Left lobe of liver (tissue), 1 donor: Measurements from ENCODE around the genes KCNE5, TMEM164, SERTM2 and IL13RA1.

GRCh38 chrX:107324812-107325193 lies 118.4 kb downstream of the DNAAF6 start:
- PRO-cap = no peak

GRCh38 chrX:107451123-107451510 lies 1.7 kb downstream of the FRMPD3 start:
- PRO-cap = no peak

GRCh38 chrX:107629563-107629919 lies 1.2 kb downstream of the PRPS1 start:
- PRO-cap = no peak

DNA sequence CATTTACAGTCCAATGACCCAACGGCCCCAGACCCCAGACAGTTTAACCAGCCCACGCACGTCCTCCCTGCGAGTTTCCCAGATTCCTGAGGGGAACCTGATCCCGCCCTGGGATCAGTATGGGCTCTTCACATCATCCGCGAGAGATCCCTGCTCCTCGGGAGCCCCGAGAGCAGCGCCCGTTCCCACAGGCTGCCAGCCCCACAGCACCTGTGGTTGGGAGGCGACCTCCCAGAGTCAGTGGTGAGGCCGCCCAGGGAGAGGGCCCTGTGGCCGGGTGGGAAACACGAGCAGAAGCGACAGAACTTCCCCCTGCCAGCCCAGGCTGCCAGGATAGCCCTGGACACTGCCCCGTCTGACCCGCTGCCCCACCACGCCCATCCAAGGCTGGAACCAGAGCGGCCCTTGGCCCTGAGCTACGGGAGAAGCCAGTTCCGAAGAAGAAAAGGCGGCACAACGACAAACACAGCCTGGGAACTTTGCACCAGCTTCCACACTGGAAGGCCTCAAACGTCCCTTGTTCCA lies 32.8 kb downstream of the TSC22D3 start:
- PRO-cap = bidirectional peak, plus-strand start at position 431 of the sequence, minus-strand start at position 330 of the sequence

DNA sequence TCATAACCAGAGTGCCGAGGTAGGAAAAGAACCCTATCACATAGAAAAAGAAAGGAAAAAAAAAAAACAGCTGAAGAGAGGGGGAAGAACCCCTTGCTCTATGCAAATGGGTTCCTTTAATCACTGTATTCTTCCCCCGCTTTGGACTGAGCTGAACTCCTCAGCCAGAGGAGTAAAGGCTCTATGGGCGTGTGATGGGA lies 52.2 kb downstream of the MID2 start:
- PRO-cap = no peak

DNA sequence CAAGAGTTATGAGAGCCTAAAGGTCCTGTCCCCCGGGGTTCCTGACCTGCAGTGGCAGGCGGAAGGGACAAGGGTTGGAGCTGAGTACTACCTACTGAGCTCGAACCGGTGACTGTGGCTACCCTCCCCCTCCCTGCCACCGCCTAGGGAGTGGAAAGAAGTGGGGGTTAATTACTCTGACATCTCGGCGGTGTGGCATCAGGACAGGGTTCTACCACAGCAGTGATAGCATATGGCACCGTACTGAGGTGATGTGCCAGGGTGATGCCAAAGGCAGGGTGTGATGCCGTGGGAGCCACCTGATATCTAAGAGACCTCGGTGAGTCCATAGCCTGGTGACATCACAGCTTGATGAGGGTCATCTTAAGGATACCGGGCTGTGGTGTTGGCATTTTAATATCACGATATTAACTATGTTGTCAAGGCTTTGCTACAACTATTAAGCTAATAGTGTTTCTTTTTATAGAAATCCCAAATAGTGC lies 401 bp downstream of the ATG4A start:
- PRO-cap = no peak

GRCh38 chrX:109624651-109625329 lies at the start of gene KCNE5:
Gene KCNE5 (minus strand): TSS chrX:109625172.
- PRO-cap = no peak

GRCh38 chrX:109739794-109740455 lies 6.9 kb upstream of the ACSL4 start:
- PRO-cap = no peak

GRCh38 chrX:110003021-110003443 lies at the start of gene TMEM164:
Gene TMEM164 (plus strand): TSS chrX:110003114.
- PRO-cap = bidirectional peak, plus-strand start at chrX:110003114, minus-strand start at chrX:110002920

DNA sequence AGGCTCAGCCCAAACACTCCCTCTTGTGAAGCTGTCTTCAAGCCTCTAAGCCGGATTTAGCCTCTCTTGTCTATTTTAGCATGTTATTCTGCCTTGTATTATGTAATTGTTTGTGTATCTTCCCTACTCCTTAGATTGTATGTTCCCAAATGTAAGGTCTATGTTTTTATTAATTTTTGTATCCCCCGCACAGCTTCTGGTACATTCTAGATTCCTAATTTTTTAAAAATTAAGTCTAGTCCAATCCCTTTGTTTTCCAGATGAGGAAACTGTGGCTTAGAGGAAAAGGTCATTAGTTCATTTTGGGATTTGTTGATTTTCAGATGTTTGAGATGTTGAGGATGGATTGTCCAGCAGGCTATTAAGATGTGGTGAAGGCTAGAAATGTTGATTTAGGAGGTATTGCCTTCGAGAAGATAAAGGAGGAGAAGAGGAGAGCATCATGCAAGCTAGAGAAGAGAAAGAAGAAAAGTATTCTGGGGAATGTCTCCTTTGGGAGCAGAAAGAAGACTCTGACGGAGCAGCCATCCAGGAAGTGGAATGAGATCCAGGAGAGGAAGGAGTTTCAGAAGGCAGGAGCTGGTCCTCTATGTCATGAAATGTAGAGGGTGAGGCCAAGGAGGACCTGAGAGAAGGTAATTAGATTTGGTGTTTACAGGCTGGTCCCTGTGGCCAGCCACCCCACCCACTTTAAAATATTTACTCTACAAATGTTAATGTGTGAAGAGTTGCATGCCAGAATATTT lies 17.3 kb downstream of the TMEM164 start:
- PRO-cap = no peak

DNA sequence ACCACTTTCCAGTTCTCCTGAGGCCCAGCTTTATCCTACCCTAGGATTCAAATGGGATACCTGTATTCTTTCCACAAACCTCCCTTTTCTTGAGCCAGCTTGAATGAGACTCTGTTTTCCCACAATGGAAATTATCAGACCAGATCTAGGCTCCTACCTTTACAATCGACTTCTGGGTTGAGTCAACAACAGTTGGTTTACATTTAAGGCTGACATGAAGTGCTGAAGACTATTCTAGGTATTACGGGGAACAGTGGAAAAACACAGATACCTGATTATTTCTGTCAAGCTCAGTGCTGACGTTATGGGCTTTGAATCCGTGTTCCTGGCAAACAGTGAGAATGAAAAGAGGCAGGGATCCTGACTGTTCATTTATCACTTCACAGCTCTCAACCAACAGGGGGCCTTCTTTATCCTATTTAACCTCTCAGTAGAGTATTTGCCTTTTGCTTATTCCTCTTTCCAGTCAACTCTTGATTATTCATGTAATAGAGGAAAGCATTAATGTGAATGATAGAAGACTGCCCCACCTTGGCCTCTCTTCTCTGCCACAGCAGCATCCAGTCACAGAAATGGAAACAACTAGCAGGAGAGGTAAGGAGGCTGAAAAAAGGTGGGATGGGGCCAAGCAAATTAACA lies 43.1 kb downstream of the TMEM164 start:
- PRO-cap = no peak

DNA sequence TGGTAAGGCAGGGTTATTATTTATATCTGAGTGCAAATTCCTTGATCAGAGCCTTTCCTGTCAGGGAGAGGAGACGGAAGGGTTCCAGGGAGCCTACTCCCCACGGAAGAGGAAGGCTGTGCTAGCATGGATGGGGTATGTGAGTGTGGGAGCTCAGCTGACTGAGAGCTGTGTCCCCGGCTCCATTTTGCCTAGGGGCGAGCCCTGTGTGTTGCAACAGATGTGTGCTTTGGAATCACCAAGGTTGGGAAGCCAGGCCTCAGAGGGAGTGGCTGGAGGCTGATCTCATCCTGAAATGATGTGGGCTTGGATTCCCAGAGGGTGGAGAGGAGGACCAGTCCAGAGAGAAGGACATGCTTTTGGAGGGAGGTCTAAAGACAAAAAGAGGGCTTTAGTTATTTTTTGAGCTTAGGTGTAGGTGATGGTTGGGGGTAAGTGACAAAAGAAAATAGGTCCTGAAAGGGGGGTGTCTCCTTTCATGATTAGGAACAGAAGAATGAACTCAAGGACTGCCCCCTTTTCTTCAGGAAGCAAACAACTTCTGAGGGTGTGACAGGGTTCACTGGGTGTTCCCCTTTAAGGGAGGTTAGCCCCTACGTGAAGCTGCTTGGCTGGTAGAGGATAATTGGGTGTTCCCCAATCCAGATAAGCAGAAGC lies 43.9 kb downstream of the RTL9 start:
- PRO-cap = no peak

DNA sequence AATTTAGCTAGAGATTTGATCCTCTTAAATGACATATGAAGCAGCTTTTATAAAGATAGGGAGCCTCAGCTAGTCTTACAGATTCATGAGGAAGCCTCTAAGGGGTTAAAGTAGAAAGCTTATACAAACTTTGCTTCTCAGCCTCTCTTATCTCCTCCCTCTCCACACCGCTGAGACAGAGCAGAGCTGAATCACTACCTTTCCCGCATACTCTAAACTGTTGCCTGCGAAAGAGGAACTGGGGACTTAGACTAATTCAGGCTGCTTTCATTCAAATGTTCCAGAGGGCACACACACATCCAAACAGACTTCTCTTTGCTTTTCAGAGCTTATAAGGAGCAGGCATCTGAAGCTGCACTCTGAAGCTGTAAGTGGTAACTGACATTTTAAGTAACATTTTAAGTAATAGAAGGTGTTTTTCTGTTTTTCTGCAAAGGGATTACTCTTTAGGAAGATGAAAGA lies at the start of gene SERTM2:
SERTM2 (plus strand) TSS at position 178 of the 462 bp plus-strand sequence.
- PRO-cap = no peak

GRCh38 chrX:115499136-115499560 lies 61.8 kb upstream of the PLS3 start:
- PRO-cap = no peak

GRCh38 chrX:115665108-115665579 lies 104.2 kb downstream of the PLS3 start:
- PRO-cap = unidirectional peak, minus-strand start at chrX:115665262

GRCh38 chrX:118115916-118116435 lies 634 bp downstream of the KLHL13 start:
- PRO-cap = no peak

DNA sequence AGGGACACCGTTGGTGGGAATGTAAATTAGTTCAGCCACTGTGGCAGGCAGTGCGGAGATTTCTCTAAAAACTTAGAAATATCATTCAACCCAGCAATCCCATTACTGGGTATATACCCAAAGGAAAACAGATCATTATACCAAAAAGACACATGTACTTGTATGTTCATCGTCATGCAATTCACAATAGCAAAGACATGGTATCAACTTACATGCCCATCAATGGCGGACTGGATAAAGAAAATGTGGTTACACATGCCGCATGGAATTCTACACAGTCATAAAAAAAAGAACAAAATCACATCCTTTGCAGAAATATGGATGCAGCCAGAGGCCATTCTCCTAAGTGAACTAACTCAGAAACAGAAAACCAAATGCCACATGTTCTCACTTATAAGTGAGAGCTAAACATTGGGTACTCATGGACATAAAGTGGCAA lies 68.1 kb upstream of the KLHL13 start:
- PRO-cap = no peak

DNA sequence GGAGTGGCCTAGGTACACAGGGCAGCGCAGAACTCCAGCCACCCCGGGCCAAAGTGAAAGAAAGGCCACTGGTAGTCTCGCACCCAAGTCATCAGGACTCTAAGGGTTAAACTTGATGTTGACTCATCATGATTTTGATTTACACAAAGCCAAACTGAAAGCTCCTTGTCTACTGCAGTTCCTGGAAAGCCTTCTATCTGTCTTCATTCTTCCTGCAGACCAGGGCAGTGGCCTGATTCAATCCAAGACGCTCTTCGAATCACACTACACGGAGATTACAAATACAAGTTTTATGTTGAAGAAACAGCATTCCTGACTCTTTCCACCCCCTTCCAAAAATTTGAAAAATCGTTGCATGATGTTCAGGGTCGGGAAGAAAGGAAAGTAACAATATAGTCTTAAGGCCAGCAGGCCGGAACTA lies 2.5 kb upstream of the IL13RA1 start:
- PRO-cap = no peak

- PRO-cap = bidirectional peak, plus-strand start at chrX:118727205, minus-strand start at chrX:118726994; unidirectional peak, plus-strand start at chrX:118727366; bidirectional peak, plus-strand start at chrX:118727608, minus-strand start at chrX:118727465
These were observed at the start of gene IL13RA1 for GRCh38 chrX:118726692-118727823. Gene IL13RA1 (plus strand): TSS chrX:118727606.

GRCh38 chrX:118740945-118741394 lies 13.6 kb downstream of the IL13RA1 start:
- PRO-cap = no peak